Monocyte (primary cell): Measurements from ENCODE around the genes CREG2 and IL1R2.

DNA sequence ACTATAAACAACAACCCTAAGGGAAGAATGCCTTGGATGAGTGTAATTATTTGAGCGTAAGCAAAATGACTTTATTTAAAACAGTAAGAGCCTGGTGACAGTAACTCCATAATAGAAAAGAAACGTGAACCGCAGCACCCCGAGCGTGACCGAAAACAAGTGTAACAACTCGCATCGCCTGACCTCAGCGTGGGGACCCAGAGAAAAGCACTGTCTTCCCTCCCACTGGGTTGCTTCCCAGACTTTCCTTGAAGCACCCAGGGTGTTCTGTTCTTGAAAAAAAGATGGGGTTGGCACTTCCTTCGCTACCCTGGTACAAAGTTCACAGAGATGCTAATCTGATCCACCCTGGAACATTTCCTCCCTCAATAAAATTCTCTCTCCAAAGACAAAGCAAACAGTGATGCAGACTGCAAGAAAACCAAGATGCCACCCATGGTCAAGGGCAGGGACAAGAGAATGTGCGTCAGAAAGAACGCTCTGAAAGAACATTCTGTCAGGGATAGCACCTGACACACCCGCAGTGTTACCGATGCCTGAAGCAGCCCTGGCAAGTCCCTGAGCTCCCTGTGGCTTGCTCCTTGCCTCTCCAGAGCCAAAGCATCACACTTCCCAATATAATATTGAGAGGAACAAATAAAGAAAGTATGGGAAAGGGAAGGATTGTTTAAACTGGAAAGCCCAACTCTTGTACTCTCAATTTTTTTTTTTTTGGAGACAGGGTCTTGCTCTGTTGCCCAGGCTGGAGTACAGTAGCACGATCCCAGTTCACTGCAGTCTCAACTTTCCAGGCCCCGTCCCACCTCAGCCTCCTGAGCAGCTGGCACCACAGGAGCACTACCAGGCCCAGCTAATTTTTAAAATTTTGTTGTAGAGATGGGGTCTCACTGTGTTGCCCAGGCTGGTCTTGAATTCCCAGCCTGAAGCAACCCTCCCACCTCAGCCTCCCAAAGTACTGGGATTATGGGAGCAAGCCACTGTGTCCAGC is 70.8 kb downstream of the TBC1D8 start:
- PRO-cap, 2 experiments, result no peak in any of the 2 experiments

GRCh38 chr2:101139142-101140133 is 11.7 kb downstream of the TBC1D8 start:
- PRO-cap, 2 experiments, result no peak in any of the 2 experiments

DNA sequence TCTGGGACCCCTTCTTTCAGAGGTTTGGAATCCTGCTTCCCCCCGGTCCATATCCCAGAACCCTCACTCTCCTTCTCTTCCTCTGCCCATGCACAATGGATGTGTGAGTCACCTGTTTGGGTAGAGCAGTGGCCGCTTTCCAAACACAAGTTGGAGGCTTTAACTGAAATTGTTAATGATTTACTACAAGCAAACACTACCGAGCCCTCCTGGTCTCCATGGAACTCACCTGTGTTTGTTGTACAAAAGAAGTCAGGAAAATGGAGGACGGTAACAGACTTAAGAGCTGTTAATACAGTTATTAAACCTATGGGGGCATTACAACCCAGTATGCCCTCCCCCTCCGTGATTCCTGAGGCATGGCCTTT is 13.2 kb upstream of the CNOT11 start:
- PRO-cap, 2 experiments, result no peak in any of the 2 experiments

- PRO-cap, 2 experiments, result no peak in any of the 2 experiments
Observed at GRCh38 chr2:101244703-101245318, 7.9 kb upstream of the CNOT11 start.

DNA sequence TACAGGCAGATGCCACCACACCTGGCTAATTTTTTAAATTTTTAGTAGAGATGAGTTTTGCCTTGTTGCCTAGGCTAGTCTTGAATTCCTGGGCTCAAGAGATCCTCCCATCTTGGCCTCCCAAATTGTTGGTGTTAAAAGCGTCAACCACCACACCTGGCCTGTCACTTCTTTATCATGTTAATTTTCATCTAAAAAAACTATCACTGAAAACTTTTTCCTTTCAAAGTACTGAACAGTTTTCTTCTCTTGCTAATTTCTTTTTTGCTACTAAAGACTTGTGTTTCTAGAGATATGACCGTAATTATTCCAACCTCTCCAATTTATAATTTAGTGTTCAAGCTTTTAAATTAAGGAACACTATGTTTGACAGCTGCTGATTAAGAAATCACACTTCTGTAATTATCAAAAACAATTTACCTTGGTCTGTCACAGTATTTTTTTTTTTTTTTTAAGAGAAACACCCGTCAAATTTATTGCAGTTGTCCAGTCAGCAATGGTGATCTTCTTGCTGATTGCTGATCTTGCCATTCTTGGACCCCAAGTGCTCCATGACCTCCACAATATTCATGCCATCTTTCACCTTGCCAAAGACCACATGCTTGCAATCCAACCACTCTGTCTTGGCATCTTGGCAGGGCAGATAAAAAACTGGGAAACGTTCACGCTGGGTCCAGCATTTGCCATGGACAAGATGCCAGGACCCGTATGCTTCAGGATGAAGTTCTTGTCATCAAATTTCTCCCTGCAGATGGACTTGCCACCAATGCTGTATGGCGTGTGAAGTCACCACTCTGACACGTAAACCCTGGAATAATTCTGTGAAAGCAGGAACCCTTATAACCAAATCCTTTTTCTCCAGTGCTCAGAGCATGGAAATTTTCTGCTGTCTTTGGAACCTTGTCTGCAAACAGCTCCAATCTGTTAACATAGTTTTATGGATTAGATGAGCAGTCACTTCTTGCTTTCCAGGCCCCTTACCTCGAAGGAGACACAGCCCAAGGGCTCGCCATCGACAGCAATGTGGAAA is 21.2 kb downstream of the CNOT11 start:
- PRO-cap, 2 experiments, result no peak in any of the 2 experiments

GRCh38 chr2:101386781-101387842 is at the start of gene CREG2:
TSS of gene CREG2 (minus strand) at chr2:101387503.
- PRO-cap, 2 experiments, result no peak in any of the 2 experiments

DNA sequence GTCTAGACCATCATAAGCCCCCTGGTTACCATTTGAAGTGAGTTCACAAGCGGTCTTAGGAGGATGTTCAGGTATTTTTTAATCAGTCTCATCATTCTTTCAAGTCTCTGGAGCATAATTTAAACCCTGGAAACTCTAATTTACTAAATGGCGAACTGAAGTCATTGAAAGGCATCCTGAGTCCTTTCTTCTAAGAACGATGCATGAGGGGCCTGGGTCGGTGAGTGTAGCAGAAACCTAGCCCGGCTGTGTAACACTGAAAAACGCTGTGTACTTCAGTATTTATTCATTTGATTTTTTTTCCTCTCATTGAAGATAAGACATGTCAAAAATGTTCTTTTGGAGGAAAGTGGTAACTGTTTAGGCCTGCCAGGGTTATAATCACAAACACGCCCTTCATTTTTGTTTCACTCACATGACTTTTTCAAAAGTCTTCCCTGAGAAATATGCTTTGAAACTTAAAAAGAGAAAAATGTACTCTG is 1.8 kb downstream of the RFX8 start:
- PRO-cap, 2 experiments, result no peak in any of the 2 experiments

DNA sequence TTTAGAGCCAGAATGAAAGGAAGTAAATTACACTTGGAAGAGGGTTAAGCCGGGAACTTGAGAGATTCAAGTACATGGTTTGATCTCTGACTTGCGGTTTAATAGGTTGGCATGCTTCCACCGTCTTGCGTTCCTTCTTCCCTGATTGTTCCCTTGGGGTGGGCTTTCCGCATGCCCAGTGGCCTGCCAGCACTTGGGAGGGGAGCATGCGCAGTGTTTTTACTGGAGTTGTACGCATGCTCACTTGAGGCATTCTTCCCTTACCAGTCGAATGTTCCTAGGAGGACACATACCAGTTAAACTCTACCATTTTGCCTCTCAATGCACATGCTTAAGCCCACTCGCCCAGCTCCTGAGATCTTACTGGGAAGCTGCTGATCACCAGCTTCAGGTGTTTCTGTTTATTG is 92.8 kb upstream of the RFX8 start:
- PRO-cap, 2 experiments, result no peak in any of the 2 experiments

GRCh38 chr2:101696439-101697120 is 927 bp upstream of the MAP4K4 start:
- PRO-cap, 2 experiments, result no peak in any of the 2 experiments

- PRO-cap, 2 experiments, result no peak in any of the 2 experiments
Observed at GRCh38 chr2:101698374-101698828, 894 bp downstream of the MAP4K4 start.

- PRO-cap, 2 experiments, result no peak in any of the 2 experiments
Observed at GRCh38 chr2:101741875-101742593, 44.5 kb downstream of the MAP4K4 start.

DNA sequence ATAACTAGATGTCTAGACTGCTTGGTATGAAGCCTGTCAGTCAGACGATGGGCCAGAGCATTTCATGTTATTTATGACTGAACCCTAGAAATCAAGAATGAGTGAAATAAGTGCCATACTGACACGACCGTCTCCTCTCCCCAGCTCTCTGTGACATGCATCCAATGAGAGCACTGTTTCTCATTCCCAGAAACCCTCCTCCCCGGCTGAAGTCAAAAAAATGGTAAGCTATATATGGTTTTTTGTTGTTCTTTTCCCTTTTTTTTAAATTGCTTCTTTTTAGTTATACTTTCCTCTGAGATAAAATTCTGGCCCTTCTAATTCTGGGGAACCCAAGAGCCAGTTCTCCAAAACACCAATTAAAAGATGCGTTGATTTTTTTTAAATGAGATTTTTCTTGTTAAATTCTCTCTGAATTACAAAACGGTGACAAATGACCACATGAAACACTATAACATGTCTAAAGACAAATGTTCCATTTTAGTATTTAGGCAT is 138.3 kb downstream of the MAP4K4 start:
- PRO-cap, 2 experiments, result no peak in any of the 2 experiments

GRCh38 chr2:101869560-101869931 is 122.2 kb upstream of the IL1R2 start:
- PRO-cap, 2 experiments, result no peak in any of the 2 experiments

- PRO-cap, 2 experiments, result peak in 2 of 2 experiments; most common plus-strand start chr2:101991960 (in 2)
Observed at GRCh38 chr2:101991710-101992943, at the start of gene IL1R2. TSS of gene IL1R2 (plus strand) at chr2:101991960.

- PRO-cap, 2 experiments, result peak in 1 of 2 experiments; most common minus-strand start chr2:102010938 (in 1)
Observed at GRCh38 chr2:102010930-102011625, 19.3 kb downstream of the IL1R2 start.

DNA sequence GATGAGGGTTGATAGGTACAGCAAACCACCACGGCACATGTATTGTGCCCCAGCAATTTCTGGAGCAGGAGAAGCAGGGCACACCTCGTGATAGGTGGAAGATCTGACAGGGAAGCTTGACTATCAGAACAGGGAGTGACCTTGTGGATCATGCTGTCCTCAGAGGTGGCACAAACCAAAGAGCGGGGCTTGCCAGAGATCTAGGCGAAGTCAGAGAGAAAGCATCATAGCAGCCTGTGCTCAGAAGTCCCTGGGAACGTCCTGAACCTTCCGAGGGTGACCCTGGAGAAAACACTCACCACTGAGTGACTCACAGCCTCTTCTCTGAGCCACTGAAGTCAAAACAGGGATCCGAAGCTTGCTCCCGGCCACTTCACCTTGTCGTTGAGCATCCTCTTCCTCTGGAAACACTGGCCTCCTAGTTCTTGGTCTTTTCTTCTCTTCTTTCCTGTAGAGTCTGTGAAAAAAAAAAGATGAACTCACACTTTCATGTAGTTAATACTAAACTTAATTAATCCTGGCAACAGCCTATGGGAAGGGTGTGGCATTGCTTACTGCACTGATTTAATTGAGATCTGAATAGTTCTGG is 56.7 kb downstream of the IL1R2 start:
- PRO-cap, 2 experiments, result no peak in any of the 2 experiments

- PRO-cap, 2 experiments, result no peak in any of the 2 experiments
Observed at GRCh38 chr2:102049623-102050541, 58.1 kb downstream of the IL1R2 start.

- PRO-cap, 2 experiments, result no peak in any of the 2 experiments
Observed at GRCh38 chr2:102057813-102058330, 66.1 kb downstream of the IL1R2 start.

DNA sequence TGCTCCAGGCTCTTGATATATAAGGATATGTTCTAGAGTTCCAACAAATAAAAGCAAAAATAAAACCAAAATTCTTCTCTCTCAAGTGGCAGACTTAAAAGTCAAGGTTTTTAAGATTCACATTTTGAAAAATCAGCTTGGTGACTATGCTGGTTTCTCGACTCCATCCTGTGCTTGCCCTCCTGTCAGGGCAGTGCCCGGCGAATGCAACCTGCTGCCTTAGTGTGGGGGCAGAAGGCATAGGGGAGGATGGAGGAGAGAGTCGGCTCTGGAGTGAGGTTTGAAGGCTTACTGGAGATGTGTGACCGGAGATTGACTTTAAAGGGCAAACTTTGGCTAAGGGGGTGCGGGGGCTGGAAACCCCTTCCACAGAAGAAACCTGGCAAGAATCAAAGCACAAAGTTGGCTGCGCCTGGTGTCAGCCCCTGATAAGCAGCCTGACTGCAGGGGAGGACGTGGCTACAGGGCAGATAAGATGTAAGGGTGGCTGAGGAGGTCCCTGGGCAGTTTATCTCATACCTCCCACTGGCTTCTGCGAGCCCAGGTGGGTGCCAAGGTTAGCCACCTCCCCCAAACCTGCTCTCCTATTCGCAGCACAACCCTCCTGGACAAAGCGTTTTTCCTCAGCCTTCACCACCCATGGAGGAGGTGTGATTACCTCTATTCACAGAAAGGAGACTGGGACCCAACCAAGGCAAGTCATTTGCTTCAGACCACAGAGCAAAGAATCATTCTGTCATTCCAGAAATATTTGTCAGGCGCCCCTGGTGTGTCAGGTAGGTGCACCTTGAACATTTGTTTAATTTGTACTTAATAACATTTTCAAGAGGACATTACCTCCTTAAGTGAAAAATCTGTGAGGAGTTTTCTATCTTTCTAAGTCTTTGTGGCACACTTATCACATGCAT is 73.3 kb upstream of the IL1R1 start:
- PRO-cap, 2 experiments, result no peak in any of the 2 experiments

DNA sequence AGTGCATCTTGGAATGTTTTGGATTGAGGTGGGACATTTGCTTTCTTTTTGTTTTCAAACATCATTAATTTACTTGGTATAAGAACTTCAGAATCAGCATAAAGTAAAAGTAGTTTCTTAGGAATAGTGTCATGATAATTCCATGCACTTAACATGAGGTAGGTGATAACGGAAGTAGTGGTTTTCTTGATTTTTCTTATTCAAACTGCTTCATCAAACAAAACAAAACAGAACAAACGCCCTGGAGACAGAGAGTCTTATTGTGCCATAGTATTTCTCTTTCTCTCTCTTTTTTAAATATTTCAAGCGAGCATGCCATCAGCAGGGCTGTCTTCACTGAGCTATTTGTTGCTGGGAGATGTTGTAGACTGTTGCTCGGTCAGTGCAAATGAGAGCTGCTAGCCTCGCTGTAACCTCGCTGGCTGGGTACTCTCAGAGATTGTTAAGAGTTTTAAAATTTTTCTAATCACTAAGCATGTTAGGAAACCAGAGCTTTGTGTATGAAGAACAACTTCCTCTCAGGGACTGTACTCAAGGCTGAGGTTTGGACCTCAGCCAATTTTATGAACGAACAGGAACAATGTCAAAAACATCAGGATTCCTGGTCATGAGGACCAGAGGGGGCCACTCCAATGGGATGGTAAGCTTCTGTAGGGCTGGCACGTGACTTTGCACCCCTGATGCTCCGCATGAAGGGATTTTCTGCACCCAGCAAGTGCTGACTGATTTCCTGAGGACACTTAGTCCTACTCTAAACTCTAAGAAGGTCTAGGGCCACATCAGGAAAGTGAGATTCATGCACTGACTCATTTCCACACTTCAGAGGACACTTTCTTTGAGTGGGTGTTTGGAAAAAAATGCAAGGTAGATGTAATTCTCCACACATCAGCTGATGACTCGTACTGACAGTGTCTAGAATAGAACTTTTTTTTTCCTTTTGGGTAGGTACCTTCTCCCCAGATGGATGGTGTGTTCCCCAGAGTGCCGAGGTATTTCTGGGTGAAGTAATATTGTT is 59.8 kb upstream of the IL1R1 start:
- PRO-cap, 2 experiments, result peak in 1 of 2 experiments; most common plus-strand start position 959 of the sequence (in 1); most common minus-strand start position 724 of the sequence (in 1)